Cerebellum (tissue), 5 donors: Measurements from ENCODE around the genes C4orf3, CCNA2 and IL2.

DNA sequence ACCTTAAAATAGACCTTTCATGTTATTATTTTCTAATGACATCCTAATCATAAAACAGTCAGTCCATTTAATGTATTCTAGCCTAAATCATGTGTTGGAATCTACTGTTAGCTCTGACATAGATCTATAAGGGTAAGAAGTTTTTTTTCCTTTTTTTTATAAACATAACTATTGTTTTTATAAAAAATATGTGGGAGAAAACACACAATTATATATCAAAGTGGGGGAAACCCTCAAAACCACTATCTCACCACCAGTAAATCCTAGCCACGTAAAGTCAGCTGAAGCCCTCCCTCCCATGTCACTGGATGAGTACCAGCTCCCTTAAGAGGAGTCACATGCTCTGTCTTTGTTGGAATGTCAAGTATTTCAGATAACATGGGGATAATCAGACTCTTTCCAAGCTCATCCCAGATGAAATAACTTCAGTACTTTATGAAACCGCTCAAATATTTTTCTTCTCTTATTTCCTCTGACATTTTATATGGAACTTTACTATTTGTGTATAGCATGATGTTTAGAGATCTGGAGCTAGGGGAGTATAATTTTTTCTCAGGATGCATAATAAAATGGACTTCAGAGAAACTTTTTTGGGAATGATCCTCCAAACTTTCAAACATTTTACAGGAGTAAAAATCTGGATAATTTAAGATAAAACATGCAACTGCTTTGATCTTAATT, 2.4 kb downstream of the MYOZ2 start:
- PRO-cap, 3 experiments = no peak in any of the 3 experiments
- RAMPAGE, long total RNA = no peak

DNA sequence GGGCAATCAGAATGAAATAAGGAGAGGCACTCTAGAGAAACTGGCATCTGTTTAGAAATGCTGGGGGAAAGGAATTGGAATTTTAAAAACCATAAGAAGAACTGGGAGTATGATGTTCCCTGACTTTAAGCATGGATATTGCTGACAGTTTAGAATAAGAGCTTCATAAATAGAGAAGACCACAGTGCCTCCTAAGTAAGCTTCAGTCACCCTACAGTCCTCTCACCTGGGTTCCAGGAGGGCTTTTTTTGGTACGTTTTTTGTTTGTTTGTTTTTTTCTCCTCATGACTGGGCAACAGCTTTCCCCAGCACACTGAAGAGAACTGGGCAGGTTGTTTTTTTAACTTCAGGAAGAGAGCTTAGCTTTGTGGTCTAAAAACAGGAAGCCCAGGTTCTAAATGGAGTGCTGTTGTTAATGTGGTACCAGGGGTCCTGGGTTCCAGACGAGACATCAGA, 4.0 kb downstream of the MYOZ2 start:
- PRO-cap, 3 experiments = no peak in any of the 3 experiments
- RAMPAGE, long total RNA = no peak

- PRO-cap, 3 experiments = peak in 3 of 3 experiments; most common plus-strand start chr4:119300710 (in 2); most common minus-strand start chr4:119300215 (in 1)
- RAMPAGE, long total RNA = start-site peak on the minus strand at chr4:119300543-119300674, 3,844 and 1,338 reads in 2 replicates
Observed at GRCh38 chr4:119300012-119301005, at the start of gene C4orf3. Gene C4orf3 (minus strand): TSS chr4:119300645.

- PRO-cap, 3 experiments = no peak in any of the 3 experiments
- RAMPAGE, long total RNA = no peak
Observed at GRCh38 chr4:119396484-119397063, 74.6 kb upstream of the FABP2 start.

DNA sequence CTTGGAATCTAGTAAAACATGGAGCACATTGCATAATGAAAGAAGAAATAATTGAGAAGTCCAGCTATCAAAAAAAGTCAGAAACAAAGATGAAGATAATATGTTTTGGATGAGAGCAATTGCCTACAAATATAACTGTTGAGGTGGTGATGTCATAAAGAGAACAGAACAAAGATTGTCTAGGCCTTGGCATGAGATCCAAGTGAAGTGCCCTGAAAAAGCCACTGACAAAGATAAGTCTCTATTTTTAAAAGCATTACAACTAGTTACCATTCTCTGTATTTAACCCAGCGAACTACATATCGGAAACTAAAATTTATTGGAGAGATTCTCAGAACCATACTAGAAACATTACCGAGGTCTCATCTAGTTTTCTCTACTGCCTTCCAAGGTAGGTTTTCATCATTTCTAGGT, 127.4 kb downstream of the MAD2L1 start:
- PRO-cap, 3 experiments = no peak in any of the 3 experiments
- RAMPAGE, long total RNA = no peak

DNA sequence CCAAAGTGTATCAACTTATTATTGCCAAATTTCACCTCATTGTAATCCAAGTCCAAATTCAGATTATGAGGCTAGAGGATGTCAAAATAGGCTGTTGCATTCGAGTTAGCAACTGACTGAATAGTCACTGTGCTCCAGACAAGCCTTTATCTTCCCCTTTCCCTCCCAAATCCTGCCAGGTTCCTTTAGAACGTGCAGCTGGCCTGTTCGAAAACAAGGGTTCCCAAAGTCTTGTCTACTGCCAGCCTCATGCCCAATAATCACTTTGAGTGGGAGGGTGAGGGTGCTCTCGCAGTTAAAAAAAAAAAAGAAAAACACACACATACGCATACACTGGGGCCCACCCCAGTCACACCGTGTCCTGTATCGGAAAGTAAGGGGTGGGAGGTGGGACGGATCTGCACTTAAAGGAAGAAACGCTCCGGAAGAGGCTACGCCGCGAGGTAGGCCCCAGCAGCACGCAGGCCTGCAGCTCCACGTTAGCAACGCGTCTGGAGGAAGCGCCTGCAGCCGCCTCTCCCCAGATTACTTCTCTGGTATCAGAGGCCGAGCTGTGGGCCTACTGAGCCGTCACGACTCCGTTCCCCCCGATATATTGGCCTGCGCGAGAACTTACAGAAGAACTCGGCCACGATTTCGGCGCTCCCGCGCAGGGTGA, 473 bp downstream of the MAD2L1 start:
- PRO-cap, 3 experiments = no peak in any of the 3 experiments
- RAMPAGE, long total RNA = no peak

- PRO-cap, 3 experiments = no peak in any of the 3 experiments
- RAMPAGE, long total RNA = no peak
Observed at GRCh38 chr4:120111699-120112123, 45.1 kb upstream of the MAD2L1 start.

- PRO-cap, 3 experiments = no peak in any of the 3 experiments
- RAMPAGE, long total RNA = no peak
Observed at GRCh38 chr4:120755614-120756097, 166.9 kb downstream of the PRDM5 start.

DNA sequence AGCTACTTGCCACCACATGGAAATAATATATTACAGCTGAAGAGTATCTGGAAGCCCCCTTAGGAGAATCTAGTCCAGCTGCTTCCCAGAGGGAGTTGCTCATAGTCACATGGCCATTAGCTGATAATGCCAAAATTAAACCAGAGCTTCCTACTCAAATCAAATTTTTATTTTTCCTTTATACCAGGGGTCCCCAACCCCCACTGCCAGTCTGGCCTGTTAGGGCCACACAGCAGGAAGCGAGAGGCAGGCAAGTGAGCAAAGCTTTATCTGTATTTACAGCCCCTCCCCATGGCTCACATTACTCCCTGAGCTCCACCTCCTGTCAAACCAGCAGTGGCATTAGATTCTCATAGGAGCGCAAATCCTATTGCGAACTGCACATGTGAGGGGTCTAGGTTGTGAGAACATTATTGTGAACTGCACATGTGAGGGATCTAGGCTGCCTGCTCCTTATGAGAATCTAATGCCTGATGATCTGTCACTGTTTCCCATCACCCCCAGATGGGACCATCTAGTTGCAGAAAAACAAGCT, 19.3 kb upstream of the TNIP3 start:
- PRO-cap, 3 experiments = no peak in any of the 3 experiments
- RAMPAGE, long total RNA = no peak

DNA sequence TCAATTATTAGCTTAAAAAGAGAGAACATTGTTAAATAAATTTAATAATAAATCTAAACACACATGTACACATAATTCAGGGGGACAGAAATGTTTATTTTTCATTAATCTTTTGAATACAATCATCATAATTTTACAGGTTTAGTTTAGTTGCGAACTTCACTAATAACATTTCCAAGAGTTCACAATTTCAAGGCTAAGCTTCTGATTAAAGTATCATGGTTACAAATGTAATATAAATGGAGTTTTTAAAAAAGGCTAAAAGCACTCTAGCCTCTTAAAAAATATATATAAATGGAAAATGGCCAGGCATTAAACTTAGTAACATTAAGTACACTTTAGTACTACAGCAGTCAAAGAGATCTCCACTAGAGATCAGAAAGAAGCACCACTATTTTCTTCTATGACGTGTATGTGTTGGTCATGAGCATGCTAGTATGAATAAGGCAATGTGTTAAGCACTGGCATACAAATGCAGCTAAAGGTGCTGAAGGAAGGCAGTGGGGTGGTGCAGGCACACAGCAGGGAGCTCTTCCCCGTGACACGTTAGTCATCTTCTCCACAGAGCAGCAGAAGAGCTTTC, 28.8 kb downstream of the ANXA5 start:
- PRO-cap, 3 experiments = no peak in any of the 3 experiments
- RAMPAGE, long total RNA = no peak

GRCh38 chr4:121823365-121824310, at the start of gene CCNA2:
Gene CCNA2 (minus strand): TSS chr4:121823883.
- PRO-cap, 3 experiments = peak in 3 of 3 experiments; most common plus-strand start chr4:121824121 (in 3); most common minus-strand start chr4:121824240 (in 1)
- RAMPAGE, long total RNA = no peak

GRCh38 chr4:122189724-122190202, 37.6 kb downstream of the BLTP1 start:
- PRO-cap, 3 experiments = no peak in any of the 3 experiments
- RAMPAGE, long total RNA = no peak

GRCh38 chr4:122307915-122308382, 70.9 kb upstream of the ADAD1 start:
- PRO-cap, 3 experiments = no peak in any of the 3 experiments
- RAMPAGE, long total RNA = no peak

DNA sequence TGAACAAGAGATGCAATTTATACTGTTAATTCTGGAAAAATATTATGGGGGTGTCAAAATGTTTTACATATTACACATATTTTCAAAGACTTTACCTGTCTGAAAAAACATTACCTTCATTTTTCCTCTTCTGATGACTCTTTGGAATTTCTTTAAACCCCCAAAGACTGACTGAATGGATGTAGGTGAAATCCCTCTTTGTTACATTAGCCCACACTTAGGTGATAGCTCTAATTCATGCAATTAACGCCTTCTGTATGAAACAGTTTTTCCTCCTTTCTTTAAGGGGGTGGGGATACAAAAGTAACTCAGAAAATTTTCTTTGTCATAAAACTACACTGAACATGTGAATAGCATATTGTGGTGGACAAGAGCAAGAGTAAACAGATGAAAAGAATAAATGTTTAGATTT, at the start of gene IL2:
Gene IL2, minus strand, starts transcription at position 228 of the 412 bp plus-strand sequence.
- PRO-cap, 3 experiments = no peak in any of the 3 experiments
- RAMPAGE, long total RNA = no peak

DNA sequence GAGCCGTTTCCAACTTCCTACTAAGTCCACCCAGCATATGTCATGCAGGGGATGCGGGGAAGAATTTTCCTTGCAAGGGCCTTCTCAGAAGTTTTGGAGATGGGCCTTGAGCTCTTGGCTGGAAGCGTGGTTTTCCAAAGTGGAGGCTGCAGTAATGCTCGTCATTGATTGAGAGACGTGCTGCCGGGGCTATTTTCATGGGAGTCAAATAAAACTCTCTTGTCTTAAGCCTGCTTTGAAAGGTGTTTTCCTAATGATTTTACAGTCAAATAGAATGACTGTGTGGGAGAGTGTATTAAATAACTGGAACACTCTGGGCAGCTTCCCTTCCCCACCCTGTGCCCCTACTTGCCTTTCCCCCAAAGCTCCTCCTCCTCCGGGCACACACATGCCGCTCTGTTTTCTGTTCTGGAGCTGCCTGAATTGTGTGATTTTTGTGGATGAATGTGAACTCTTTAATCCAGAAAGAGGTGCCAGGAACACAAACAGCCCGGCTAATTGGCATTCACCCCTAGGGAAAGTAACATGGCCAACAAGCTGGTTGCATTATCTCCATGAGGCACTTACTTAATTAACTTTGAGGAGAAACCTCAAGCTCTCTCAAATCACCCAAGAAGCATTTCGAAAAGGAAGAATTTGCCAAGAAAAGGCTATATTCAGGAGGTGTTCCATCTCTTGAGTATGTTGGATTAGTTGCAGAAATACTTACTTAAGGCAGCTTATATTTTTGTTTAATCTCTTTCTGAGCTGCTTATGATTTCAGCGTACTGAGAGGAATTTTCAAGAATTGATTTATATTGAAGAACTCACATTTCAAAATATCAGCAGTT, 28.2 kb downstream of the FGF2 start:
- PRO-cap, 3 experiments = no peak in any of the 3 experiments
- RAMPAGE, long total RNA = no peak

GRCh38 chr4:122899442-122900262, 22.7 kb downstream of the NUDT6 start:
- PRO-cap, 3 experiments = no peak in any of the 3 experiments
- RAMPAGE, long total RNA = no peak

DNA sequence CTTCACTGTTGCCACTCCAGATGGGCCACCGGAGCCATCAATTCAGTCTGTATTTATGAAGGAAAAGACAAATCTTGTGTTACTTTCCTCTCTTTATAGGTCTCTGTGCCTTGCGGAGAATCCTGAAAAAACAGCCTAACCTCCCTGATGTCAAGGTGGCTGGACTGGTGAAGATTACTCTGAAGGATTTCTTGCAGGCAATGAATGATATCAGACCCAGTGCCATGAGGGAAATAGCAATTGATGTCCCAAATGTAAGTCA, 56.2 kb downstream of the SPATA5 start:
- PRO-cap, 3 experiments = no peak in any of the 3 experiments
- RAMPAGE, long total RNA = no peak

DNA sequence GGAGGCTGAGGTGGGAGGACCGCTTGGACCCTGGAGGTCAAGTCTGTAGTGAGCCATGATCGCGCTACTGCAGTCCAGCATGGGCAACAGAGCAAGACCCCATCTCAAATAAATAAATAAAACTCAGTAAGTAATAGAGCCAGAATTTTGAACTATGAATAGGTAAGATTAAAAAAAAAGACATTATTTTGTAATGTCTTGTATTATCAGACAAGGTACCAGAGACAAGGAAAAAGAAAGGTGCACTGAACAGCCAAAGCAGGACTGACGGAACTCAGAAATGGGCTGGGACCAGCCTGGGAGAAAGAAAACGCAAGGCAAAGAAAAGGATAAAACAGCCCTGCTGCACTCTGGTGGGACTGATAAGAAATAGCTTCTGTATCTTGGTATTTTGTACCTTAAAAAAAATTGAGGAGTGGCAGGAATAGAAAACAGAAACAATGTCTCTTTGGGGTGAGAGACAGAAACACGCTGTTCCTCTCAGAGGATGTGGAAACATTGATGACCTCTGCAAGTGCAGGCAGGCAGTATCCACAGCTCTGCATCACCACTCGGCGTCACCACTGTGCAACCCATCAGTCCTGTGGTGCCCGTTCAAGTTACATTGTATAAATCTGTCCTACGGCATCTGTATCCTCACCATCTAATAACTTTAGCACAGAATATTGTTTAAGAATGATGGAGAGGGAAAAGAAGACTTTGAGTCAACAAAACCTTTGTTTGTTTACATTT, 152.5 kb upstream of the SPRY1 start:
- PRO-cap, 3 experiments = no peak in any of the 3 experiments
- RAMPAGE, long total RNA = no peak

DNA sequence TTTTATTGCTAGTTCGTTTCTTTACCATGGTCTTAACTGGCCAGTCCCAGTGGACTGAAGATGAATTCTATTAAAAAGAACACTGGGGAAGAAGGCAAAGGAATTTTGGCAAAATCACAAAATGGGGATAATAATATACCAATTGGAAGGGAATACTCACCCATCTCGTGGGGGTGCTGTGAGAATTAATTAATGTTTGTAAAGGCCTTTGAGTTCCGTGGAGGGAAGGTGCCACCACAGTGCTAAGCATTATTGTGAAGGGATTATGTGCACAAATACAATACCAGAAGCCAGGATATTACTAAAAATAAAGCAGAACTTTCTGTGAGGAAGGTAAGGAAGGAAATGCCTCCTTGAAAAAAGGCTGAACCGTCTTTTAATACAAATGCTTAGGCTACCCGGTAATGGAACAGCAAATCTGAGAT, 58.0 kb upstream of the SPRY1 start:
- PRO-cap, 3 experiments = no peak in any of the 3 experiments
- RAMPAGE, long total RNA = no peak

DNA sequence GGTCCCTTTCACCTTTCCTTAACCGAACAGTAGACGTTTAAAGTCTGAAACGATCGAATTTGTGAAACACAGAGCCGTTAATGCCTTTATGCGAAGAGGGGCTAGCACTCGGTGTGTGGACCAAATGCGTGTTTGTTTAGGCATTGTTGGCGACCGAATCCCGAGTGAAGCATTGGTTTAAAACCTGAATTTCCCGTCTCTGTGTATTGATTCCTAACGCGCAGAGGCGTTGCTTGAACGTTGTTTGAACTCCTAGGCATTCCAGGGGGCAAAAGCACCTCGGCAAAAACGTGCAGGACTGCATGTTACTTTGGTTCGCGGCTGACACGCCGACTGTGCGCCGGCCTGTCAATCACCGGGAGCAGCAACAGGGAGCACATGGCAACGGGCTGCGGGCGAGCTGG, 537 bp downstream of the SPRY1 start:
- PRO-cap, 3 experiments = peak in 2 of 3 experiments; most common plus-strand start position 351 of the sequence (in 2); most common minus-strand start position 328 of the sequence (in 1)
- RAMPAGE, long total RNA = no peak